HT1080 (cell line): ENCODE measurements around the gene NPS.

GRCh38 chr10:125836323-125837147 lies 13.2 kb downstream of the BCCIP start:
RAMPAGE:
- cytosol, long total RNA, result no peak
- long total RNA, result no peak
- nucleus, long total RNA, result no peak

DNA sequence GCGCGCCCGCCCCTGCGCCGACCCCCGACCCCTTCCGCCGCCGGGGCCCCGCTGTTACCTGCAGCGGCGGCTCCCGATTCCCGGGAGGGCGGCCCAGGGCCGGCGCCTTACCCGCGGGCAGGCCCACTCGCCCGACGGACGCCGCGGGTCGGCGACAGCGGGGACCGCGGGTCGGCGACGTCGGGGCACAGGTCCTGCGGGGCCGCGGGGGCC lies 298 bp upstream of the FANK1 start:
RAMPAGE:
- cytosol, long total RNA, result no peak
- long total RNA, result no peak
- nucleus, long total RNA, result no peak

GRCh38 chr10:126104736-126105193 lies 208.4 kb downstream of the FANK1 start:
RAMPAGE:
- cytosol, long total RNA, result no peak
- long total RNA, result no peak
- nucleus, long total RNA, result no peak

RAMPAGE:
- cytosol, long total RNA, result no peak
- long total RNA, result no peak
- nucleus, long total RNA, result no peak
Measured at GRCh38 chr10:126225408-126225936, 162.8 kb downstream of the ADAM12 start.

DNA sequence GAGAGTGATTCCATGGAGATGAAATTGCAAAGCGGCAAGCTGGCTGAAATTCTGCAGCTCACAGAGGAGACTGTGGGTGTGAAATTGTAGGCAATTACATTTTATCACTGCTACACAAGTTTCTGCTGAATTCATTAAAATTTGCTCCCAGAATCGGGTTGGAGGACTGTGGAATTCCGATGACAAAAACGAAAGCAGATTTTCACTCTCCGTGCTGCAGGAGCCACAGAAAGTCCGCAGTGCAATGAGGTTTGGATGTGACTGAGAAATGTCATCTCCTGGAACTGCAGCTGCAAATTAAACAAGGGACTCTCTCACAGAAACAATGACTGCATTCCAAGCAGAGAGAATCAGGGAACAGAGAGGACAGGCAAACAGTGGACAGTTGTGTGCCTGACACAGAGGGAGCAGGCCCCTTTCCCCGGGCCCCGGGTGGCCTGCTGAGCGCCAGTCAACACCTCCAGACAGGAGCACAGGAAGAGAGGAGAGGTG lies 109.1 kb downstream of the C10orf90 start:
RAMPAGE:
- cytosol, long total RNA, result no peak
- long total RNA, result no peak
- nucleus, long total RNA, result no peak

GRCh38 chr10:126663088-126663818 lies 7.2 kb downstream of the C10orf90 start:
RAMPAGE:
- cytosol, long total RNA, result no peak
- long total RNA, result no peak
- nucleus, long total RNA, result no peak

DNA sequence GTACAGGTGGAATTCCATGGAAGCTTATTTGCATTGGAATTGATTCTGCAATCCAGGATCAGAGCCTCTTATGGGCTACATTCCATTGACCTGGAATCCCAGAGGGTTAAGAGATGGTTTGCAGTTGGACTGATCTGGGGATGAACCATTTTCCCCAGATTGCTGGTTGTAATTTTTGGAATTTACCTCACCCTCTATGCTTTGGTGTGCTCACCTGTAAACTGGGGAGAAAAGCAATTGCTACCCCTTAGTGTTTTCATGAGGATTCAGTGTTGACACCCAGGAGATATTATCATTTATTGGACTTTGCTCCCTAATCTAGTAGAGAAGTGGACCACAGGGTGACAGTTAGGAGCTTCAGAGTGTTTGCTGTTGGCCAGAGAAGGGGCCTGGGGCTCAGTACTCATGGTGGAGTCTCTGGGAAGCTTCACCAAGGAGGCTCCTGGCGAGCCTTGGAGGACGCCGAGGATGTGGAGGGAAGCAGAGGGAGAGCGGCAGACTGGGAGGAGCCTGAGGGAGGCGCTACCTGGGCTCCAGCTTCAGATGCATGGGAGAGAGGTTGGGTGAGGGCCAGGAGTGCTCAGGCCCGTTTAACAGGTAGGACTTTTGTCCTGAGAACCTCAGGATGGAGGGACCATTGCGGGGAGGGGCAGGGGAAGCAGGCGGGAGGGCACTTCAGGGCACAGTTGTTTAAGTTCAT lies 24.0 kb downstream of the DOCK1 start:
RAMPAGE:
- cytosol, long total RNA, result no peak
- long total RNA, result no peak
- nucleus, long total RNA, result no peak

RAMPAGE:
- cytosol, long total RNA, result no peak
- long total RNA, result no peak
- nucleus, long total RNA, result no peak
Measured at GRCh38 chr10:127549139-127549391, at the start of gene NPS. Gene NPS, plus strand, starts transcription at chr10:127549309.

DNA sequence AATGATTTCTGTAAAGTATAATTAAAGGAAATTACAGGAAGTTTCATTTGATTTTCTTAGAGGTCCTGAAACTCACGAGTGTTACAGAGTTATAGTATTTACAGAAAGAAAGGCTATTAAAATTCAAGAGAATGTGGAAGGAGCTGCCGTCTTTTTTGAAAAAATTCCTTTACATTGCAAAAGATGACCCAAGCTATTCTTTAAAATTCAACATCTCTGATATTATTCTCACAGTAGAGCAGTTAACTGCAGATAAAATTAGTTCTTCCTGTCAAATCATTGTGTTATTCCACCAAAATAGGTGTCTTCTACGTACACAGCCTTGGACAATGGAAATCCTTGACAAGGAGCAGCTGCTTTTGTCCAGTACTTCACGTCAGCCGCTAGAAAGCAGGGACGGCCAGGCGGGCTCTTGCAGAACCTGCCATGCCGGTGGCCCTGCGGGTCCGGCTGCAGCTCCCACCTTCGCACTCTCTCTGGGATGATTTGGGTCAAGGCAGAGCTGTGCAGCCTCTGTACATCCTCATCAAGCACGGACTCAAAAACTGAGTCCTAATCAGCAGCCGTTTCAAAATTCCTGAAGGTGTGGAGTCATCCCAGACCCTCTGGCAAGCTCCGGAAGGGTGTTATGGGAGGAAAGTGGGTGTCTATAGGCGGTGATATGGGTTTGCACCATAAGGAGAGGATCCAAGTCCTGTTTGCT lies 2.3 kb upstream of the FOXI2 start:
RAMPAGE:
- cytosol, long total RNA, result no peak
- long total RNA, result no peak
- nucleus, long total RNA, result no peak

GRCh38 chr10:127990307-127990838 lies 83.5 kb downstream of the PTPRE start:
RAMPAGE:
- cytosol, long total RNA, result no peak
- long total RNA, result no peak
- nucleus, long total RNA, result no peak

GRCh38 chr10:127990839-127991615 lies 84.1 kb downstream of the PTPRE start:
RAMPAGE:
- cytosol, long total RNA, result no peak
- long total RNA, result no peak
- nucleus, long total RNA, result no peak

DNA sequence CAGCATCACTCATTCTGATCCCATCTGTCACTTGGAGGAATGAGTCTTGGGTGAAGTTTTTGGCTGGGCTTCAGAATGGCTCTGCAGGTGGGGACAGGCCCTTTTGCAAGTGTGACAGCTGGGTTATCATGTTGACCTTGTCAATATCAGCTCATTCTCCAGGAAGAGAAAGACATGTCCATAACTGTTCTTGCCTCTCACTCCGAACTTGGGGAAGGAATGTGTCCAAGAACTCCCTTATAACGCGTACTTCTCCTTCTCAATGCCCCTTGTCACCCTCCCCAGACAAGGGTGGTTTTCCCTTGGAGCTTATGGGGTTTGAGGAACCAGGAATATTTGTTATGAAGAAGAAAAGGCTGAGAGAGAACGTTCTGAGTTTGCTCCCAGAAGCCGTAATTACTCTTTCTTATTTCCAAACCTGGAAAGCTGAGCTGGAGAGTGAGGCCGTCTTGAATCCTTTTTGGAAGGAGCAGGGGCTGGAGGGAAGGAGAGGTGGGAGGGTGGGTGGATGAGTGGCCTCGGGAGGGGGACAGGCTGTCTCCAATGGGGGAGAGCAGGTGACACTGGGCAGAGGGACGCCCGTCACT lies 77.4 kb downstream of the MKI67 start:
RAMPAGE:
- cytosol, long total RNA, result no peak
- long total RNA, result no peak
- nucleus, long total RNA, result no peak

DNA sequence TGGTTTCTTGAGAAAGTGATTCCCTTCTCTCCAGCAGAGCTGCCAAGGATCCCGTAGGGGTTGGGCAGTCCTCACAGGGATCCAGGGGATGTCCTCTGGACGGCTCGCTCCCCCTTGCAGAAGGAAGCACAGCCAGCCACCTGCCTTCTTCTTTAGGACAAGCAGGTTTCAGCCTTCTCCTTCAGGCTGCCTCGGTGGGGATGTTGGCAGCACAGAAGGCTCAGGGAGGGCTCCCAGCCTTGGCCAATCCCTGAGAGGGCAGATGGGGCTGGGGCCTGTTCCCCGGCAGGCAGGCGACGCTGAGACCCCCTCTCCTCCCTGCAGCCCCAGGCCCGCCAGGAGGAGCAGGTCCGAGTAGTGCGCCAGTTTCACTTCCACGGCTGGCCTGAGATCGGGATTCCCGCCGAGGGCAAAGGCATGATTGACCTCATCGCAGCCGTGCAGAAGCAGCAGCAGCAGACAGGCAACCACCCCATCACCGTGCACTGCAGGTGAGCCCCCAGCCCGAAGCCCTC lies 48.9 kb downstream of the MKI67 start:
RAMPAGE:
- cytosol, long total RNA, result no peak
- long total RNA, result no peak
- nucleus, long total RNA, result no peak

DNA sequence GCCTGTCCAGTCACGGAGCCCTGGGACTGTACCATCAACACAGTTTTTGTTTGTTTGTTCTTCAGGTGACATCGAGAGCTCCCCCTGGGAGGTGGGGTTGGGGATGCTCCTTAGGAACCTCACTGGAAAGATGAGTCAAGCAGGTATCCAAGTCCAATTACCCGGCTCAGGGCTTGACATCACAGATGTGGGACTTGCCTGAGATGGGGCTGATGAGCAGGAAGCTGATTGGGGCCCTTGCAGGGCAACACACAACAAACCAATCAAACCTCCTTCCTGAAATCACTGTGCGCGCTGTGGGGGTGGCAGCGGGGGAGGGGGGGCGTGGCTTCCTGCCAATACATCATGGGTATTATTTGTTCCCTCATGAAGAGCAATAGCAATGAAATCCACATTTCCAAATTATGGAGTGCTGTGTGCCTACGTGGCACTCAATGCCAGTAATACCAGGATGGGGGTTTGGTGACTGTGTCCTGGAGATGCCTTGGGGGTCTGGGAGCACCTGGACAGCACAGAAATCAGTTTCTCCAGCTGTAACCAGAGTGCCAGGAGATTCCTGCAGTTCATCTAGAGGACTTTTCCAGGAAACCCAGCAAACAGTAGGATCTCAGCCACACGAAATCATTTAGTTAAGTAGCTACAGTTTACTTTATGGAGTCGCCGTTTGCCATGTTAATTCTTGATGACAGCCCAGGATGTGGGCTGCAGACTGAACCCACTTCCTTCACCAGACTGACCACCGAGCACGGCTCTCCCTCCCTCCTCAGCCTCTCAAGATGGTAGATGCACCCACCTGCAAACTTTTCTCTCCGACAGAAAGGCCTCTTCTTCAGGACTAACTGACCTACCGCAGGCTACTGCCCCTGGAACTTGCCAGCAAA lies 30.6 kb downstream of the MKI67 start:
RAMPAGE:
- cytosol, long total RNA, result no peak
- long total RNA, result no peak
- nucleus, long total RNA, result no peak

RAMPAGE:
- cytosol, long total RNA, result no peak
- long total RNA, result no peak
- nucleus, long total RNA, result no peak
Measured at GRCh38 chr10:128108186-128108804, 17.9 kb downstream of the MKI67 start.

RAMPAGE:
- cytosol, long total RNA, result no peak
- long total RNA, result no peak
- nucleus, long total RNA, result no peak
Measured at GRCh38 chr10:128573342-128573576, 447.0 kb upstream of the MKI67 start.

DNA sequence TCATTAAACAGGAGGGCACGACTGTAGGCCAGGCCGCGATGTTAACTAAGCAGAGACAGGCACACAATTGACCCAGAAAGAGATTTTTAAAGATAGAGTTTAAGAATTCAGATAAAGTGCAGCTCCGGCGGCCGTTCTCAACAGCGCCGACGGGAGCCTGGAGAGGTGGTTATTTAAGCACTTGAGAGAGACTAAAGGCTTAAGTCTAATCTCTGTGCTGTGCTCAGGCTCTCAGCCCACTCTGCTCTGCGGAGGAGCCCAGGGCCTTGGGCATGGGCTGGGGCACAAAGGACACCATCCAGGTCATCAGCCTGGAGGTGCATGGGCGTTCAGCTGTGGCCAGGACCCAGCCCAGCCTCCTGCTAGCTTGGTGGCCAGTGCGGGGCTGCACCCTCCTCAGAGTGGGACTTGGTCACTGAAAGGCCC lies 602.7 kb upstream of the MKI67 start:
RAMPAGE:
- cytosol, long total RNA, result no peak
- long total RNA, result no peak
- nucleus, long total RNA, result no peak

GRCh38 chr10:128926606-128927133 lies 540.4 kb upstream of the MGMT start:
RAMPAGE:
- cytosol, long total RNA, result no peak
- long total RNA, result no peak
- nucleus, long total RNA, result no peak

DNA sequence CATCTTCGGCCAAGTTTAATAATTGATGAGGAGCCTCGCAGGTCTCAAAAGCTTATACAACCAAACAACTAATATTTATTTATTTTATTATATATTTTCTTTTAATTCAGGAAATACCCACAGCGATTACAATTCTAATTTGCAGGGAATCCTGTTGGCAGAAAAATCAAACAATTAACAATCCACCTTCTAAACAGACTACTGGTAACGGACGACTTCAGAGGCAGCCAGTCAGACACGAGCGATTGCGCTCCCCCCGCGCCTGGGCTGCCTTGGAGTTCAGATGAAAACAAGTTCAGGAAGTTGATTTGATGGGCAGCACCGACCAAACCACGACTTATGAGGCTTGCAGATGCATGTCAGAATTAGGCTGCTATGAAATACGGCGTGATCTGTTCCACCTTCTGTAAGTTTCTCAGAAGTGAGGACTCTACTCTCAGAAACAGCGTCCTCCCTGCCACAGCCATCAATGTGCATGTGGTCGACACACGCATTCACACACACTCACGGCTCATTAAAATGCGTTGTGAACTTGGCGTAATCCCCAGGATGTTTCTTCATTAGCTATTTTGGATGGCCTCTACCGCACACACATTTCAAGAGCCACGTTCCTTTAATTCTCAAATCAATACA lies 431.7 kb upstream of the MGMT start:
RAMPAGE:
- cytosol, long total RNA, result no peak
- long total RNA, result no peak
- nucleus, long total RNA, result no peak

DNA sequence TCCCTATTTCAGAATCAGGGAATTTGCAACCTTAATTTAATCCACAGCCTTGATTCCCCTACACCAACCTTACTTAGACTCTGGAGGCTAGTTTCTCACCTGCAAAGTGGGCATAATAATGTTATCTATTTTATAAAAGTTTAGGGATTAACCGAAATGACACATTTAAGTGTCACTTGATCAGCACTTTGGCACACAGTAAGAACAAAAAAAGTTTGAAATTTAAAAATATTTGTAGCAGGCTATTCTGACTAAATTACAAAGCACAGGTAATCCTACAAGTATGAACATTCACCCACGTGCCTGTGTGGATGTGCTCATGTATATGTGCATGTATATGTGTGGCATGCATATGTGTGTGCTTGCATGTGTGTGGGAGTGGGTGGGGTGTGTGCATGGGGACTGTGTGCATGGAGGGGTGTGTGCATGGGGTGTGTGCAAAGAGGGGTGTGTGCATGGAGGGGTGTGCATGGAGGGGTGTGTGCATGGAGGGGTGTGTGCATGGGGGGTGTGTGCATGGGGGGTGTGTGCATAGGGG lies 217.9 kb upstream of the MGMT start:
RAMPAGE:
- cytosol, long total RNA, result no peak
- long total RNA, result no peak
- nucleus, long total RNA, result no peak